Gastroesophageal sphincter (tissue), 4 donors: ENCODE data around the genes PPIB, RBPMS2 and UBAP1L.

GRCh38 chr15:63888121-63888732, 54.5 kb upstream of the HERC1 start:
- PRO-cap, result no peak
- RAMPAGE, long total RNA, 4 experiments, result no peak in any of the 4 experiments

- PRO-cap, result bidirectional peak, plus-strand start at chr15:64163388, minus-strand start at chr15:64163022
- RAMPAGE, long total RNA, 4 experiments, result start-site peak on the minus strand in 4 of 4 experiments, at chr15:64162971-64163029 at its widest, 381 to 4,730 reads per replicate
Measured at GRCh38 chr15:64162456-64163637, at the start of gene PPIB. Gene PPIB, minus strand, starts transcription at chr15:64163022.

DNA sequence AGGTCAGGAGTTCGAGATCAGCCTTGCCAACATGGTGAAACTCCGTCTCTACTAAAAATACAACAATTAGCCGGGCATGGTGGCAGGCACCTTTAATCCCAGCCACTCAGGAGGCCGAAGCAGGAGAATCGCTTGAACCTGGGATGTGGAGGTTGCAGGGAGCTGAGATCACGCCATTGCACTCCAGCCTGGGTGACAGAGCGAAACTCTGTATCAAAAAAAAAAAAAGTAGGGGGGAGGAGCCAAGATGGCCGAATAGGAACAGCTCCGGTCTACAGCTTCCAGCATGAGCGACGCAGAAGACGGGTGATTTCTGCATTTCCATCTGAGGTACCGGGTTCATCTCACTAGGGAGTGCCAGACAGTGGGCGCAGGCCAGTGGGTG, 29.6 kb downstream of the CSNK1G1 start:
- PRO-cap, result no peak
- RAMPAGE, long total RNA, 4 experiments, result no peak in any of the 4 experiments

DNA sequence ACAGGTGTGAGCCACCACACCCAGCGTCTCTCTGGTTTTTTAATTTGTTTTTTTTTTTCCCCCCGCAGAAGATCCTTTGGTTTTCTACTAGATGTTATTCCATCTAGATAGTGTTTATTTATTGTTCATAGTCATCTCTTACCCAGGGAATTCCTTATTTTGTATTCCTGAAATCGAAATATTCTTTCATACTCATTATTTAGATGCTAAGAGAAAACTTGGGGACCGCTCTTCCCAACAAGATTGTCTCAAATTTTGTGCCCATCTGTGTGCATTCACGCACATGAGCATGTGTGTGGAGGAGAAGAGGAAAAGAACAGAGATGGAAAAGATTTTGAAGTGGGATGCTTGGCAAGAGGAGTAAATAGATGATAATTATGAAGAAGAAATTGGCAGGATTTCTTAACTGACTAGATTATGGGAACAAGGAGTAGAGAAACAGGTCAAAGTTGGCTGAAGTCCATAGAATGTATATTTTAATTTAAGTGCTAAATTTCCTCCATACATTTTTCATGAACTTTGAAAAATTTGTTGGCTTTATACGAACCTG, 100.0 kb downstream of the ZNF609 start:
- PRO-cap, result no peak
- RAMPAGE, long total RNA, 4 experiments, result start-site peak on the plus strand in 1 of 4 experiments, centred at position 205 of the sequence, 5 reads per replicate

DNA sequence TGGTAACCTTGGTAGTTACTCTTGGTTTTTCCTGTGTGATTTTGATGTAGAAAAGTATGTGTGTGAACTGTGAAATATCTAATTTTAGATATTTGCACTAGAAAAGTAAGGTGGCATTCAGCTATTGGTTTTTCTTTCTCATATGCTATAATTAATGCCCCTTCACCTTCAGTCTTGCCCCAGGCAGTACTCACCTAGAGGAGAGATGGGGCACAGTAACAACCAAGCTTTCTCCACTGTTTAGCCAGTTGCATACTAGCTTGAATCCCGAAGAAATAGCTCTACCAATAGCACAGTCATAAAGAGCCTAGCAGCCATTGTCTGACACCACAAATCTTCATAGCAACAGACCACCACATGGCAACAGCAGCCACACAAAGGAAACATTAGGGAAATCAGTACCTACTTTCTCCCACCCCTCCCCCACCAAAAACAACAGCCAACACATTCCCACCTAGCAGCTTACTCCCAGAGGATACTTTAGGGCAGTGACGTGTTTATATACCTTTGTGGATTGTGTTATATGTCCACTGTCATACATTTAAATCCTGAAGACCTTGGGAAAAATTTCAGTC, 140.8 kb downstream of the RBPMS2 start:
- PRO-cap, result no peak
- RAMPAGE, long total RNA, 4 experiments, result start-site peak on the plus strand in 1 of 4 experiments, centred at position 136 of the sequence, 12 reads per replicate

DNA sequence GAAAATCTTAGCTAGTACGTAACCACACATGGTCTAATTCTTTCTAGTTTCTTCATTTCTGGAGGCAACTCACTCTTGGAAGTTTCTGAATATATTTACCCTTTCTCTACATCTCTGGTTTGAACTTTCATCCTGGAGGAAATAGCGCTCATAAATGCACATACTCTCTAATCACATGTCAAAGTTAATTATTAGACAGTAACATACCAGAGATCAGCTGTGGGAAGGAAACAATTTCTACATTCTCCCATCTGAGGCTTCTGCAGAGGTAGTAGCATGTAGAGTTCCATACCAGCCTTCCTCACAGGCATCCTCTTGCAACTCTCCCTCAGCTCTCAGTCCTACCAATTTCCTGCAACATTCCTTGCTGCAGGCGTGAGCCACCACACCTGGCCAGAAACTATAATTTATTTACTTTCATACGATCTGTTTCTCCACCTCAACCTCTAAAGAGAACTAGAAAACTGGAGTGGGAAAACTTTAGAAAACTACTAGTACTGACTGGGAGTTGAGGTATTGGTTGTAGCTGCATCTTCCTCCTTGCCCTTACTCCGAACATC, 132.4 kb downstream of the RBPMS2 start:
- PRO-cap, result no peak
- RAMPAGE, long total RNA, 4 experiments, result no peak in any of the 4 experiments

DNA sequence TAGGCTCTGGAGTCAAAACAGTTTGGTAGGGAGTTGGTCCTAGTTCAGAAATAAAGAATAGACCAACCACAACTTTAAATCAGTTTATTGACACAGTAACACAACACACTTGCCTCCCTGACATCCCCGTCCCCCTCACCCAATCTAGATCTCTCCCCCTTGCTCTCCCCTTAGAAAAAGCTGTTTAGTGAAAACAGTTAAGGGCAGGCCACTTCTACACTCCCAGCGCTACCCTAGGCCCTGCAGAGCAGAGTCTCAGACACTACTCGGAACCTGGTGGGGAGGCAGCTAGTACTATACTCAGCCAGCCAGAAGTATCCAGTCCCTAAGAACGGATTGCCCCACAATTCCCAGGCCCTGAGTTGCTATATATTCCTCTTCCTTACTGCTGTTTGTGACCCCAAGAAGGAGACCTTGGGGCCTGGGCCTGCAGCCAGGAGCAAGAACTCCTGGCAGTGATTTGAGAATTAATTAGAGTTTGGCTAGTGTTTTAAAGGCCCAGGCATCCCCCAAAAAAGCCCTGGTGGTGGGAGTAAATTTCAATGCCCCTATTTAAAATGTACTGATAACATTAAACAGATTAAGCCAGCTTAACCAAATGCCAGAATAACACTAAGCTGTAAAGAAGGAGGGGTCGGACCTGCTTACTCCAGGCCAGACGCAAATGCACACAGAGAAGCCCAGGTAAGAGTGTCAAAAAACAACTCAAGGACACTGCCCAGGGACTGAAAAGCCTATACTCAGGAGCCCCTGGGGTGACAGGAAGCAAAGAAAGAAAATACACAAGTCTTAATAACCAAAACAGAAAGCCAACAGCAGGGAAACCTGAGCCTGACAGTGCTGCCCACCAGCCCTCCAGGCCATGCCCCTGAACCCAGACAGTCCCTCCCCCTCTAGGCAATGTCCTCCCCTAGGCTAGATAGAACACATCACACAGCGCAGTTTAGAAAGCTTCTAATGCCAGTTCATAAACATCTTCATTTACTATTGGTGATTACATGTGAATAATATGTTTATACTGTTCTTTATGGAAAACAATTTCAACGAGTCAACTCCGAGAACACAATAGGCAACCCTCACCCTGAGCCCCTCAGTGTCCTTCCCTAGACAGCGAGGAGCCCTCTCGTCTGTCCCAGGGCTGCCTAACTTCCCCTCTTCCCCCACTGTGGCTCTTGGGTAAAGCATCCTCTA, 87.5 kb downstream of the RBPMS2 start:
- PRO-cap, result no peak
- RAMPAGE, long total RNA, 4 experiments, result no peak in any of the 4 experiments

- PRO-cap, result bidirectional peak, plus-strand start at chr15:64703389, minus-strand start at chr15:64703215
- RAMPAGE, long total RNA, 4 experiments, result start-site peak on the minus strand in 3 of 4 experiments, at chr15:64703189-64703250 at its widest, 79 to 304 reads per replicate
Measured at GRCh38 chr15:64702405-64703724, 72.5 kb downstream of the RBPMS2 start.

- PRO-cap, result bidirectional peak, plus-strand start at chr15:64774714, minus-strand start at chr15:64774379; bidirectional peak, plus-strand start at chr15:64774820, minus-strand start at chr15:64774849
- RAMPAGE, long total RNA, 4 experiments, result start-site peak on the minus strand in 1 of 4 experiments, at chr15:64774636-64774976 at its widest, 16 reads per replicate
Measured at GRCh38 chr15:64774567-64775157, 727 bp downstream of the RBPMS2 start.

- PRO-cap, result bidirectional peak, plus-strand start at chr15:64775318, minus-strand start at chr15:64775313; bidirectional peak, plus-strand start at chr15:64775755, minus-strand start at chr15:64775587; bidirectional peak, plus-strand start at chr15:64775824, minus-strand start at chr15:64775896
- RAMPAGE, long total RNA, 4 experiments, result start-site peak on the minus strand in 3 of 4 experiments, at chr15:64775306-64775327 at its widest, 35 to 106 reads per replicate
Measured at GRCh38 chr15:64775158-64776055, at the start of gene RBPMS2. Gene RBPMS2, minus strand, starts transcription at chr15:64775589.

DNA sequence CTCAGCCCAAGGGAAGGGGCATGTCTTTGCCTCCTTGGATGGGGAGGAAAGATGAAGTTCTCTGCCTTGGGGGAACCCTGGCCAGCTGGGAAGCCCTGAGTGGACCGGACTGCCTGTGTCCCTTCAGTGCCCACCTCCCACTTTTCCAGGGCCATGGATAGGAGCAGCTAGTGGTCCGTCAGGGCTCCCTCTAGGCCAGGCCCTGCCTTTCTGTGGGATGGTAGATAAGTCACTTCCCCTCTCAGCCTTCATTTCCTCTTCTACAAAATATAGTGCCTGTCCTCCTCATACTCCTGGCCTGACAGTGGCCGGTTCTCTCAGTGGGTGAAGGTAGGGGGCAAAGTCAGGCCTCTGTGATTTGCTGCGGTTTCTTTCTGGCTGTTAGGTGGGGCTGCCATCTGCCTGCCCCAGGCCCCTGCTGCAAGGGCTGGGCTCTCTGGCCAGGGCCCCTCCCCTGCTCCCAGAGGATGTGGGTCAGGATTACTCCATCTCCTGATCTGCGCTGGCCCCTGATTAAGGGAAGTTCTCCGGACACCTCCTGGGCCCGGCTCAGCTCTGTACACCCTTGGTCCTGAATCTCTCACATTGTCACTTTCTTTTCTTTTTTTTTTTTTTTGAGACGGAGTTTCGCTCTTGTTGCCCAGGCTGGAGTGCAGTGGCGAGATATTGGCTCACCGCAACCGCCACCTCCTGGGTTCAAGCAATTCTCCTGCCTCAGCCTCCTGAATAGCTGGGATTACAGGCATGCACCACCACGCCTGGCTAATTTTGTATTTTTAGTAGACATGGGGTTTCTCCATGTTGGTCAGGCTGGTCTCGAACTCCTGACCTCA, 1.5 kb downstream of the PLEKHO2 start:
- PRO-cap, result bidirectional peak, plus-strand start at position 512 of the sequence, minus-strand start at position 306 of the sequence
- RAMPAGE, long total RNA, 4 experiments, result no peak in any of the 4 experiments

DNA sequence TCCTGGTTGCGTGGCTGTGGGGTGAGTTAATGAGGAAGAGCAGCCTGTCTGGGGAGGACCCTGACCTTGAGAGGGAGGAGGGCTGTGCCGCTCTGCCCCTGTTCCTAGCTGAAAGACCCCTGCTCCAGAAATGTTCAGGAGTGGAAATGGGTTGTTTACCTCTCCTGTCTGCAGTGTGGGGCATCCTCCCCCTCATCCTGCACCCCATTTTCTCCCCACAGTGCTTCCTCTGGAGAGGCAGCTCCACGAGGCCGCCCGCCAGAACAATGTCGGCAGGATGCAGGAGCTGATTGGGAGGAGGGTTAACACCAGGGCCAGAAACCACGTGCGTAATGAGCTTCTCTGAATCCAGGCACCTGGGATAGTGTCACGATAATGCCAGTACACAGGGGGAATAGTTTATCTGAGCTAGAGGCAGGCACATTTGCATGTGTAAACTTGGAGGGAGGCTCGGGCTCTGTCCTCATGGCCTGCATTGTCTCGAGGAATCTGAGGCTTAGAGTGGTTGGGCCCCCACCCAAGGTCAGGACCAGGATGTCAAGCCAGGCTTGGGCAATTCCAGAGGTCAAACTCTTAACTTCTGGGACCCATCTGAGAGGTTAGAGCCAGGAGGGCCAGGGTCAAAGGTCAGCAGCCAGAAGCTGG, 4.0 kb downstream of the ANKDD1A start:
- PRO-cap, result no peak
- RAMPAGE, long total RNA, 4 experiments, result no peak in any of the 4 experiments

DNA sequence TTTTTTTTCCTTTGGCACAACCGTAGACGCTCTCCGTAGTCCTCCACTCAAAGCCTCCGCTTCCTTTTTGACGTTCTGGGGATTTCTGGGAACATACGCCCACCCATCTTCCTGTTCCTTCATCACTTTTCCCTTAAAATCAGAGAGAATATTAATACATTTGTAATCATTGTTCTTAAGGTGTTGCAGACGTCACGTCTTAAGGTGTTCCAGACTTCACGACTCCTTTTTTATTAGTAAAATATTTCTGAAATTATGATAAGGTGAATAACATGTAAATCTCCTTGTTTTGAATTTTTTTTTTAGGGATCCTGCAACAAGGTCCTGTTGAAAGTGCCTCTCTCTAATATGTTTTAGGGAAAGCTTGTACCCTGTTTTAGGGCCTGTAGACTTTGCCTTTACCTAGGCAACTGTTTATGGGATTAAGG, 544 bp upstream of the SPG21 start:
- PRO-cap, result no peak
- RAMPAGE, long total RNA, 4 experiments, result no peak in any of the 4 experiments

DNA sequence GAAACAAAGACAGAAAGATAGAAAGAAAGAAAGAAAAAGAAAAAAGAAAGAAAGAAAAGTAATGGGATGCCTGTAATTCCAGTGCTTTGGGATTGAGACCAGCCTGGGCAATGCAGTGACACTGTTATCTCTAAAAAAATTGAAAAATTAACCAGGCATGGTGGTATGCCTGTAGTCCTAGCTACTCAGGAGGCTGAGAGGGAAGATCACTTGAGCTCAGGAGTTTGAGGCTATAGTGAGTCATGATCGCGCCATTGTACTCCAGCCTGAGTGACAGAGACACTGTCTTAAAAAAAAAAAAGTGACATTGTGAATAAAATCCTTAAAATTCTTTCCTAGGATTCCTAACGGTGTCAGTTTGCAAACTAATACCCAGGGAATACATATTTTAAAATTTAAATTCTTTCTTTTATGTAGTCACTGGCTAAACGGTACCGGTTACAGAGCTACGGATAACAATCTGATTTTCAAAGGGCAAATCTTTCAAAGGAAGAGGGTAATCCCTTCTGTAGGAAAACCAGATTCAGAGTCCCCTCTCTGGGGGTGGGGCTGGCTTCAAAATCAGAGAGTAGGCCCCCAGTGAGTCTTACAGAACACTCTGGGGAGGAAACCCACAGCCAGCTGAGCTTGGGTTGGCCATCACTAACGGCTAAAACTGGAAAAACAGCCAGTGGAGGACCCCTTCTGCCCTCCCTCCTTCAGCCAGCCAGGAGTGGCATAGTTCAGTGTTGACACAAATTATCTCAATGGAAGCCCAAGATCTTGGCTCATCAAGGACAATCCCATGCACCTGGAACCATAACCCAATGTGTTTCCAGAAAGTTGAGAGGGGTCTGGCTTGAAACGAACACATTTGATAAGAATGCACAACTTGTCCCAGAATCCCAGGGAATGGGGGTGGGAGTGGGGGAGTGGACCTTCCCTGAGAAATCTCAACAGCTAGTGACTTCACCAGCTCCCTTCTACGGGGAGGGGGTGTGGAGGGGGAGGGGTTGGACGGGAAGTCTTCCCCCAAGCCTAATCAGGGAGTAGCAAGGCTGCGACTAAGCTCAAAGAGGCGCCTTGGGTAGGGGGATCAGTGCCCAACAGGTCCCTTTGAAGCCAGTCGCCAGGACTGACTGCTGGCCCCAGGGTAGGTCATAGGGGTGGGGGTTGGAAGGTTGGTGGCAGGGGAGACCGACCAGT, 1.2 kb downstream of the RASL12 start:
- PRO-cap, result bidirectional peak, plus-strand start at position 416 of the sequence, minus-strand start at position 205 of the sequence; unidirectional peak, plus-strand start at position 589 of the sequence; bidirectional peak, plus-strand start at position 746 of the sequence, minus-strand start at position 647 of the sequence; bidirectional peak, plus-strand start at position 1,078 of the sequence, minus-strand start at position 937 of the sequence
- RAMPAGE, long total RNA, 4 experiments, result no peak in any of the 4 experiments

GRCh38 chr15:65115138-65115352, at the start of gene UBAP1L:
Gene UBAP1L, minus strand, starts transcription at chr15:65115200.
- PRO-cap, result no peak
- RAMPAGE, long total RNA, 4 experiments, result no peak in any of the 4 experiments

GRCh38 chr15:65130856-65131355, 2.7 kb downstream of the PDCD7 start:
- PRO-cap, result no peak
- RAMPAGE, long total RNA, 4 experiments, result no peak in any of the 4 experiments

DNA sequence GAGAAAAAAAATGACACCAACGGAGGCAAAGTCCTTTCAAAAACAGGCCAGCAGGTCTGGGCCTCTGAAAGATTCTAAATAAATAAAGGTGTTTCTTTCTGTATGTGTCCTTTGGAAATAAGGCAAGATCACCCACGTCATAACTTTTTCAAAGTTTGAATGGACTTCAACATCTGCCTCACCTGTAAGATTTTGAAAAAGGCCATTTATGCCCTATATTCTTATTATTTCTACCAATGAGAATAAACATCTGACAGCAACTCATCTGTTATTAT, 4.9 kb downstream of the CLPX start:
- PRO-cap, result no peak
- RAMPAGE, long total RNA, 4 experiments, result no peak in any of the 4 experiments

GRCh38 chr15:65287001-65287199, 217 bp upstream of the PARP16 start:
- PRO-cap, result bidirectional peak, plus-strand start at chr15:65287087, minus-strand start at chr15:65286884
- RAMPAGE, long total RNA, 4 experiments, result no peak in any of the 4 experiments

DNA sequence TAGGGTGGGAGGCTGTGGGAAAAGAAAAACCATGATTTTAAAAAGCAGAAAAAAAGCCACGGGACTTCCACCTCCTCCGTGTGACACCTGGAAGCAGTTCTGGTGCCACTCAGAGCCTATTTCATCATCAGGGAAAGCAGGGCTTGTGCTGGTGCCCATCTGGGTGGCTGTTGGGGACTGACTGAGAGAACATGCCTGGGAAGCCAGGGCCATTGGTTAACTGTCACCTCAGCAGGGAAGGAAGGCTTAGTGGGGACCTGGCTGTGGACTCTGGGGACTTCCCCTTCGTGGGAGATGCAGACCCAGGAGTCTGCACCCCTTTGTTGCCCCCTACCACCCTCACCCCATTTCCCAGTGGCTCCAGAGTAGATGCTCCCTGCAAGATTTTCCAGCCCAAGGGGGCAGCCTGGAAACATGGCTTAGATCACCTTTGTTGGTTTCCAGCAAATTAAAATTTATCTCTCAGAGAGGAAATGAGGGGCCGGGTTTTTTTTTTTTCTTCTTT, 25.2 kb upstream of the PARP16 start:
- PRO-cap, result no peak
- RAMPAGE, long total RNA, 4 experiments, result no peak in any of the 4 experiments

DNA sequence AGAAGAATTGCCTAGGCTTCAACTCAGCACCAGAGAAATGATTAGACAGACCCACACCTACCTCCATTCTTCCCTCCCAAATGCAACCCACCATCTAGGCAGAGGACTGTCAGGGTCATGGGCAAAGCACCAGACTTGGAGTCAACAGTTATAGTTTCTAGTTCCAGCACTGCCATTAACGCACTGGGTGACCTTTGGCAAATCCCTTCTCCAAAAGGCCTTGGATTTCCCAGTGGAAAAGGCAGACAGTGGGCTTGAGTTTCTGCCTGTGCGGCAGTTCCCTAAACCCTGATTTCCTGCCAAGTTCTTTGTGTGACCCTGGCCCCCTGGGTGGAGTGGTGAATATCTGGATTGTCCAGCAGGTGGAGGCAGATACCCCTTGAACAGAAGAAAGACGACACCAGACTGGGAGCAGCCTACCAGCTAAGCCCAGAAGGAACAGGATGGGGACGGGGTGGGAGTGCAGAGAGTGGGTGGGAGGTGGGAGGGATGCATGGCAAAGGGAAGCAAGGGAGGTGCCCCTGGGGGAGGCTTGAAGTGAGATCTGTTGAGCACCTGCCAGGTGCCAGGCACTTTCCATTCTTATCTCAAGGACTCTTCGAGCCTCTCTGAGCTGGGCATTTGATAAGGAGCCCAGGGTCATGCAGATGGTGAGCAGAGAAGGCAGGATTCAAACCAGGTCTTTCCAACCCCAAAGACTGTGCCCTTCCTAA, 21.5 kb downstream of the IGDCC4 start:
- PRO-cap, result no peak
- RAMPAGE, long total RNA, 4 experiments, result no peak in any of the 4 experiments